Neural progenitor cell (in vitro differentiated cells): ENCODE measurements around a stretch of chr6.

GRCh38 chr6:108689798-108690212 is 129.1 kb downstream of the FOXO3 start:
- RAMPAGE, long total RNA = no peak

DNA sequence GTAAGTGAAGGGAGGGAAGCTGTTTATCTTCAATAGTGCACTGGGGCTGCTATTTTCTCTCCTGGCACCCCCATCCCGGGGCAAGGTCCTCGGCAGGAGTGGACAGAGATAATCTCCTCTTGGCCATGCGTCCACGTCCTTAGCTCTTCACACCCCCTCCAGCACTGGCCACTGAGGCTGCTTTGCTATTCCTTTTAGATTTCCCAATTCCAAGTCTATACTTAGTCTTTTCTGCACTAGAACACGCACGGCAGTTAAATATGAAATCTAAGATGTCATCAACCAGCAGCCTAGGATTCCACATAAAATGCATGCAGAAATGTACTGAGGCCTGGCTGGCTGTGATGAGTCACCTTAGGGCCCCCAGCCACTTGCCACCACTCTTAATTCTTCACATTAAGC is 87.8 kb upstream of the ARMC2 start:
- RAMPAGE, long total RNA = no peak

DNA sequence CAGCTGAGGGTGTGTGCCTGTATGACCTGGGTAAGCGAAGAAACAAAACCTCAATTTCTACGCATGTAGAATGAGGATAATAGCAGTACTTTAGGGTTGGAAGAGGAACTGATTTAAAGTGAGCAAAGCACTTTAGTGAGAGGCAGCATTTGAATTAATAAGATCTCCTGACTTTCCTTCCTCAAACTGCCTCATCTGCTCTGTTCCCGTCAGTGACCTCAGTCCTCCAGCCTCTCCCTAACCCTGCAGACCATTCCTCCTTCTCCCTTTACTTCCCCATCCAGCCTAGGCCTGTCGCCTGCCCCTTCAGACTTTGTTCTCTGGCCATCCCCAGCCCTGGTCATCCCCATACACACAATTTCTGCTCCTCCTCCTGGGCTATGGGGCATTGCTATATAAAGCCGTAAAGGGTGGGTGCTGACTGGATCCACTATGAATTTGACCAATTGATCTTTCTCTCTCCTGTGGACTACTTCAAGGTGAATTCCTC is 6.7 kb upstream of the ARMC2 start:
- RAMPAGE, long total RNA = no peak

- RAMPAGE, long total RNA = no peak
These were observed 14.7 kb downstream of the ARMC2 start for GRCh38 chr6:108862765-108863491.

GRCh38 chr6:108946667-108947389 is 98.6 kb downstream of the ARMC2 start:
- RAMPAGE, long total RNA = no peak

DNA sequence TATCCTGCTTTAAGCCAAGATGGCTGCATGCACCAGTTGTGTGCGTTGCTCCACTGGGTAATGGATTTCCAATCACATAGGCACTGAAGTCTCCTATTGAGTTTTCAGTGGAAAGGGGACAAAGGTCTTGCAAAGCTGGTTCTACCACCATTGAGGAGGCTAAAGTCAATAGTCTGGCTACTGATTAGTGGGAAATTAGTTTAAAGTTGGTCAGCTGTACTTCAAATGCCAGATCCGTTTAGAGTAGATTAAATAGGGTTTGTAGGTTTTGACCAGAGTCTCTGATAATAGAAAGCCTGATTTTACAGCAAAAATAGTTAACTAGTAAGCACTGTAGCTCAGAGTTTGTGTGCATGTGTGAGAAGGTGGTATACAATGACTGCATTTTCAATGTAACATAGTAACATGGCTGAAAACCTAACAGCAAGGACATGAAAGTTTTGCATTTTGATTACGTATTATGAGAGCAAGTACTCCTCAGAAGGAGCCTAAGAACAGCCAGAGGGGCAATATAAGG is 104.8 kb downstream of the SESN1 start:
- RAMPAGE, long total RNA = no peak

DNA sequence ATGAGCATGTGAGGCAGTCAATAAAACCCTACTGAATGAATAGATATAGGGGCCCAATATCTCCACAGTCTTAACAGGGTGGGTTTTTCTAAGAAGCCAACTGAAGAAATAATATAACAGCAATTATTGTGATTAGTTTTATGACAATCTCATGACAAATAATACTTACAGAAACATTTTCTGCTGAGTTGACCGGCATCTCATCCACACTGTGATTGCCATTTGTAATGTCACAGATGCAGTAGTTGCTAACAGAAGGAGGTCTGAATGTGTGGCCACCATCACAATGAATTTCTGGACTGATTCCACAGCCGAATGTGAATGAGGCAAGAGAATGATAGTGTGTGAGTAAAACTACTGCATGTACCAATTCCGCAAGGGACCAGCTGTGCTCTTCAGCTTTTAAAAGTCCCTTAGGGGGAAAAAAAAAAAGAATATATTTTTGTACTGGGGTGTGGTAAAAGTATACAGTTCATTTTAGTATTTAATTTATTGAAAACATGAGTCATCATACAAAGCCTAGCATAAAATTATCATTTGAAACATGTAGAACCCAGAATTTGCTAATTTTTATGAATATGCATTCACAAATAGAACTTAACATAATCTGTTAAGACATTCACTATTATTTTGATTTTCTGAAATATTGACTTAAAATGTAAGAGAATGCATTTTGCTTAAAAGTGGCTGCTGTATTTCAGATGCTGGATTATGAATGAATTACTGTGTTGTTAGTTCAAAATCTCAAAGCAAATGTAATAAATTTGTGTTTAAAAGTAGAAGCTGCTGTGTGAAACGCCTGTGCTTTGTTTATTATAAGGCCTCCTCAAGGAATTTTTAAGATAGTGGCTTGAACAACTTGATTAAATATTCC is 96.1 kb downstream of the SESN1 start:
- RAMPAGE, long total RNA = no peak

GRCh38 chr6:109010657-109011223 is 83.9 kb downstream of the SESN1 start:
- RAMPAGE, long total RNA = no peak

- RAMPAGE, long total RNA = no peak
These were observed 68.3 kb downstream of the CEP57L1 start for GRCh38 chr6:109163392-109164197.

- RAMPAGE, long total RNA = no peak
These were observed 88.3 kb downstream of the CD164 start for GRCh38 chr6:109293884-109294430.

- RAMPAGE, long total RNA = no peak
These were observed 38.6 kb downstream of the CD164 start for GRCh38 chr6:109343704-109343978.

DNA sequence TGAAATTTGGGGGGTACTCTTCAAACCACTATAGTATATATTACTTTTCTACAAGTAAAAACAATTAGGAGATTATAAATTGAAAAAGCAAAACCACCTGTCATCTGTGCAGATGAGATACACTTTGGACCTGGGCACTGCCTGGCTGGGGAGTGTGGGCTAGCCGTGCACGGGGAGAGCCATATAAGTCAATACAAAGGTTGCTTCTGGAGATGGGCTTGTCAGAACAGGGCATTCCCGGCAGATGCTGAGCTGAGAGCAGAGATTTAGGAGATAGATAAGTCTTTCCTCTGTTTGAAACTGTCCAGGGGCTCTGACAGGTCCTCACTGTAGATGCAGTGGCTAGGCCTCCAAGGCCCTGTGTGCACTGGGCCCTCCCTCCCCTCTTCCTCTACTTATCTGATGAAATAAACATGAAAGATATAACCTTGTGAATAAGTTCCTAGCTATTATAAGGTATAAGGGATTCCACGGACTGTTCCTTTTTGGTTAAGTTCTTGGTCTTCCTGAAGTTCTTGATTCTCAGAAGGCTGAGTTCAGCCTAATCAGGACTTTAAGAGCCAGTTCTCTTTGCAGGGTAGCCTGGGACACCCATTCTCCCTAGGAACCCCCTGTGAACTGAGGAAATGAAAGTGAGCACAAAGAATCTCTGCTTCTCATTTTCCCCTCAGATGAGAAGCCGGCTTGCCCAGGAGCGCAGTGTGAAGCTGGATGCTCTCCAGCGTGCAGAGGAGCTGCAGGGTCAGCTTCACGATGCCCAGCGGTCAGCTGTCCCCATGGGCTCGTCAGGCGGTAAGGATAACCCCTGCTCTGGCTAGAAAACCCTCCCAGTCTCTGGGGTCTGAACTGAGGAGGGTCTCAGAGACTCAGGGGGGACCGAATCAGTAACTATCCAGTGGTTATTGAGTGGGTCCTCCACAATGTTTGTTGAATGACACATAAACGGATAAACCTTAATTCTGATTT is 34.2 kb downstream of the CD164 start:
- RAMPAGE, long total RNA = no peak

DNA sequence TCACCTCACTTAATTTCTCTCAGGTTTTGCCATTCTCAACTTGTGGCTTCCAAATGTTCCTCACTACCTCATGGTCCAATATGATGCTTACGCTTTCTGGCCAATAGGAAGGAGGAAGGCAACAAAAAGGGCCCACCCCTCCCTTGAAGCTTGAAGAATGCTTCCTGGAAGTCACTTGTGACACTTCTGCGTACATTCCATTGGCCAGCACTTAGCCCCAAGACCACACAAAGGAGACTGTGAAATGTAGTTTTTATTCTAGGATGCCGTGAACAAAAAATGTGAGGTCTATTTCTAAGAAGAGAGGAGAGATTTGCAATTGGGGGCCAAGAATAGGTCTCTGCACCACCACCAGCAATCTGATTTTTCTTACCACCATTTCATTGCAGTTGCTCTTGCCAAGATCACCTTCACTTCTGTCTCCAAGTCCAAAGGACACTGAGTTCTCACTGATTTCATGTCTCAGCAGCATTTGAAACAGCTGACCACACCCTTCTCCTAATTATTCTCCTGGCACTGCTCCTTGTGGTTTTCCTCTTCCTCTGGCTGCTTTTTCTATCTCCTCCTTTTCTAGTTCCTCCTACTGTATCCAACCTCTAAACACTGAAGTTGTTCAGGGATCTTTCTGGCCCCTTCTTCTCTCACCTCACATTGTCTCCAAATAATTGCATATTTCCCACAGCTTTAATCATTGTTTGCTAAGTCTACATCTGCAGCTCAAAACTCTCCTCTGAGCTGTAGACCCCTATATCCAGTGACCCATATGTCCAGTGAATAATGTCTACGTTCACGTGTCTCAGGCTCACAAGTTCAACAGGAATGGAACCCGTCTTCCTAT is 30.6 kb downstream of the CD164 start:
- RAMPAGE, long total RNA = no peak

DNA sequence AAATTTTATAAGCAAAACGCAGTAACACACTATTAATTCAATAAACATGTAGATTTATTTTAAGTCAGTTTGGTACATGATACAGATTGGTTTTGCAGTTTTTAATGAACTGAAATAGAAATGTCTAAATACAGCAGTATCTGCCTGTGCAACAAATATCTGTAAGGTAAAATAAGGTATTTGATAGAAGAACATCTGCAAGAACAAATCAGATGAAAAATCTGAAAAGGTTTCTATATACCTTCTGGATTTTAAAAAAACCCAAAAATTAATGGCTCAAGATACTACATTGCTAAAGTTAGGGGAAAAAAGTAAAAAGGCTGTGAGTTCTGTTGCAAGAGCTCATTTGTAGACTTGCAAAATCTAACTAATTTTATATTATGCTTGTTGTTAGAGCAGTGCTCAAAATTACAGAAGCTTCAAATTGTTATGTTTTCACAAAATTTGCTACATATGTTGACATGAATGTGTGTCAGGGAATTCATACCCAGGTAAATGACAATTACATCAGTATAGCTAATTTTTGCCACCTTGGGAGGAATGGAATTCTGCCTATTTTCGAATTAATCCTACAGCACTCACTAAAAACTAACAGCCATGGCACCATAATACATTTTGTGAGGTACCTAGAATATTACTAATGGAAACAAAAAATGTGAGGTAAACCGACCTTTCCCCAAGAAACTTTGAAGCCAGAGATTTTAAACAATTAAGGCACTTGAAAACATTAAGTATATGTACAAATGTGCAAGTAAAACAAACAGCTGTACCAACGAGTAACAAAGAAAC is 15.6 kb downstream of the CD164 start:
- RAMPAGE, long total RNA = no peak

DNA sequence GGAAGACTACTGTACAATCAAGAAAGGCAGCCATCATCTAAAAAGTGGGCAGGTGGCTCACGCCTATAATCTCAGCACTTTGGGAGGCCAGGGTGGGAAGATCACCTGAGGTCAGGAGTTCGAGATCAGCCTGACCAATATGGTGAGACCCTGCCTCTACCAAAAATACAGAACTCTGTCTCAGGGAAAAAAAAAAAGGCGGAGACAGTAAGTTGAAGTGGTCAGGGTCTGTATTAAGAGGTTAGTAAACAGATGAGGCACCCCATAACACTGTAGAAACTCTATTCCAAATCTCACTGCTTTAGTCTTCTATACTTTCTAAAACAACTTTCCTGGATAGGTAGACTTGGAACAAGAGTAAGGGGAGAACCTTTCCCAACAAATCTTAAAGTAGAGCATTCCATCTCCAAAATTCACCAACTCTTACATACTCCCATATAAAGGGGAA is 4.0 kb downstream of the CD164 start:
- RAMPAGE, long total RNA = no peak

- RAMPAGE, long total RNA = no peak
These were observed 350 bp upstream of the CD164 start for GRCh38 chr6:109382698-109382935.

DNA sequence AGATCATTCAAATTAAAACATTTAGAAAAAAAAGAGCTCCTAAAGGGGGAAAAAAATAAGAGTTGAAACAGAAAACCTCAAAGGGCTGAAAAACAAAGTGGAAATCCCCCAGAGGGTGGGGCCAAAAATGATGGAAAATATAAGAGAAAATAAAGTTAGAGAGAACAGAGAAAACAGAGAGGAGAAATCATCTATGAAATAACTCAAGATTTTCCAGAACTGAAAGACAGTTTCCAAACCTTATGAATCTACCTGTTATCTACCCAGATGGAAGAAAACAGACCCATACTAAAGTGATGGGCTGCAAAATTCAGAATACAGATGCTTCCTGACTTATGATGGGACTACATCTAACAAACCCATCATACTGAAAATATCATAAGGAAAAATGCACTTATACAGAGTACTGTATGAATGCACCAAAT is 4.1 kb downstream of the ZBTB24 start:
- RAMPAGE, long total RNA = no peak

- RAMPAGE, long total RNA = no peak
These were observed 322 bp downstream of the ZBTB24 start for GRCh38 chr6:109482742-109483052.

GRCh38 chr6:110329053-110330364 is 28.6 kb downstream of the METTL24 start:
- RAMPAGE, long total RNA = no peak

DNA sequence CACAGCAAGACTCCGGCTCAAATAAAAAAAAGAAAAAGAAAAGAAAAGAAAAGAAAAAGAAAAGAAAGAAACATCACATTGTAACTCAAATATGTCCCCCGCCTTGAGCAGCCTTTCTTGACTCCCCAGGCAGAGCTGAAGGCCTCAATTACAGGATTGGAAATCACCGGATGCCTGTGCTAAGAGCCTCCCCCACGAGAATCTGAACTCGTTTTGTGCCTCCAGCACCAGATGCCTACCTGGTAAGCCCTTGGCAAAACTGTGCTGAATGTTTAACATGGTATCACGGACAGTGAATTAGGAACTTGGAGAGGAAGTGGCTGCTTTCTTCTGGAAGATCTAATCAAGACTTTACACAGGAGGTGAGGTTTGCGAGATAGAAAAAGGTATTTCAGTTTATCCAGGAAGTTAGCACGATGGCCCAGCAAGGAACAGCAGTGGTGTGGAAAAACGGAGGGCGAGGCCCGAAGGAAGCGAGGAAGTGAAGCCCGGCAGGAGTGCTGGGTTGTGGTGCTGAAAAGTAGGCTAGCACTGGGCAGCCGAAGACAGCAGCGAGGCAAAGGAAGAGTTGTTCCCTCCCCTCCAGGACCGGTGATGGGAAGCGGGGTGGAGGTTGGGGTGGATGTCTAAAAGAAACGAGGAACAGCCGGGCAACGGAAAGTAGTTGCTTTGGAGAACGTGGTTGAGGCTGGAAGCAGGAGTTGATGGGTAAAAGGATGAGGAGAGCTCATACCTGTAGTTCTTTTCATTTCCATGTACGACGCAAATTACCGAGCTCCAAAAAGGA is 1.5 kb downstream of the METTL24 start:
- RAMPAGE, long total RNA = no peak